BJ (cell line): ENCODE measurements around a stretch of chr18.

DNA sequence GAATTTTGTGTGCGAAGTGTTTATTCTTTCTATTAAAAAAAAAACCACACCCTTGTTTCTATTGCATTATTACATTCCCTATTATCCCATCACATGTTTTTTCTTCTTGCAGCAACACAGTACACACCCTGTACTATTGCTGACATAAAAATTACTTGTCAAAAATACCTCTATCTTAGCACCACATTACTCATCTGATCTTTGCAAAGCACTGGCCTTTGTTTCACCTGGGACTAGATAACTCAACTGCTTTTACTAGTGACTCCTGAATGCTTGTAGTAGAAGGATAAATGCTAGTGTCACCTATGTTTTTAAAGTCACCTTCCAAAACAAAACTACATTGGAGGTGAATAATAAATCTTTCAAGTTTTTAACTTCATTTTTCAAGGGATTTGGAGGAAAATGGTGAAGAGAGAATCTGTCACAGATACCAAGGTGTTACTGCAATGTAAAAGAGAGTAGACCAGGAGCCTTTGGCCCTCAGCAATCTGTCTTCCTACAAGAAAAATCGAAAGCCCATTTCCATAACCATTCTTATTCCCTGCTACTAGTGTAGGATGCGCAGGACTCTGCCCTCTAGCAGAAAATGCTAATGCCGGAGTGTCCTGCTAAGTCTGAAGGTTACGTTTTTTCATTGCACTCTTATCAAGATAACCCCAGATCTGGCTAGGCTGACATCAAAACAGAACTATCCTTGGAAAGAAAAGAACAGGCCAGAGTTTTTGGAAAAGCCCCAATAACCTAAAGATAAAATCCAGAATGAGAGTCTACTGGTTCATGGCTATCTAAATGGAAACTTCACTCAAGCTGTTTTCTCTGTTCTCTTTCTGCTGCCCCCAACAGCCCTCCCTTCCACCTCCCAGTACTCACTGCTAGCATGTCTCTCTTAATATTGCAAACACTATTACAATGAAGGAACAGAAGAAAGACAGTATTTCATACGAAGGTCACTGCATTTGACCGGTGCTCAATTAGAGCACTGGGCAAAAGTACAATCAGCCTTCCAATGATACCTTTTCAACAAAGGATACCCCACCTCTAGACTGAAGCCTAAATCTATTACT lies 1.1 kb downstream of the RNF152 start:
- CAGE, long polyA plus RNA = no peak
- RRBS = no CpG with 5 or more reads among the region's 7 CpGs

- CAGE, long polyA plus RNA = no peak
- RRBS = no CpG with 5 or more reads among the region's 23 CpGs
Observed at GRCh38 chr18:62329373-62330685, 4.7 kb downstream of the TNFRSF11A start.

DNA sequence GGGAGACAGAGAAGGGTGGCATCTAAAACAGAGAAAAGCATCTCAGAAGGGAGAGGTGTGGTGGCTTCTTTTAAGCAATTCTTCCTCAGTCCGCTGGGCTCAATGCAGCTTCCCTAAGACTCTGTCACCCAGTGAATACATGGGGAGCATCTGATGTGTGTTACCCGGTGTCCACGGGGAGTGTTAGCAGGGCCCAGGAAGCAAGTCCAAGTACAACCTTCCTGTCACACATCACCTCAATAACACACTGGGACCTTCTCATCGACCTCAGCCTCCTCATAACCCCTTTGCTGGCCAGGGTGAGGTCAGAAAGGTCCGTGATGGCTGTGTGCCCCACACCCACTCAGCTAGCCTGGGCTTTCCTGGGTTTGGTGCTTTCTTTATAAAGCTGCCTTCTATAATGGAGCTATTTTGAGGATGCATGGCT lies 21.3 kb downstream of the TNFRSF11A start:
- CAGE, long polyA plus RNA = no peak
- RRBS = no CpG with 5 or more reads among the region's 5 CpGs

- CAGE, long polyA plus RNA = no peak
- RRBS = no CpG with 5 or more reads among the region's 12 CpGs
Observed at GRCh38 chr18:62368662-62369386, 43.7 kb downstream of the TNFRSF11A start.

GRCh38 chr18:62450789-62451496 lies 71.9 kb upstream of the ZCCHC2 start:
- CAGE, long polyA plus RNA = no peak
- RRBS = 51% methylated on average over 3 of the region's 14 CpGs

DNA sequence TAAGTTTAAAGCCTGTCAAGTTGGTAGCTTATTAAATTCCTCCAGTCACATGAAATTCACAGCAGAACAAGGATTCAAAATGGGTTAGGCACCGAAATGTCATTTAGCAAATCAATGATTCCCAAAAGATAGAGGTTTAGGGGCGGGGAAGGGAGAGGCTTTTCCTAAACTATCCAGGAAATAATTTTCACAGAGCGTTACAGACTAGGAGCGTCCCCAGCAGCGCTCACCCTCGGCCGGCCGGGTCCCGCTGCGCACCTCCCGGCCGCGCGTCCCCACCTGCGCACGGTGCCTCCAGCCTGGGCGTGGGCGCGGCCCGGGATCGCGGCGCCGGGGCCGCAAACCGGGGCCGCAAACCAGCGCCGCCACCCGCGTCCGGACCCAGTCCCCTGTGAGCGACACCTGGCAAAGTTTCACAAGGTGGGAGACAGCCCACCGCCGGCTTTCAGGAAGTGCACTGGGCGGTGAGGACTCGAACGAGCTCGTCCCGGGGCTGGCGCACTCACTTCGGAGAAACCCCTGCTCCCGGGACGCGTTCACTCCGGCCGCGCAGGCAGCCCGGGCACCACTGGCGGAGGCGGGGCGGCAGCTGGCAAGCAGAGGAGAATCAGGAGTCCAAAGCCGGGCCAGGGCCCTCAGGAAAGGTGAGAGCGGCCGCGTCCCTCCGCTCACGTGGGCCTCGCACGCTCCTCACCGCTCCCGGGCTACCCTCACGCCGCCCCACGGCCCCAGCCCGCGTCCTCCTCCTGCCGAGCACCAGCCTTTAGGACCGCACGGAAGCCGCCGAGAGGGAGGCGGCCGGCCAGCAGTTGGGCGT lies 535 bp upstream of the ZCCHC2 start:
- CAGE, long polyA plus RNA = no peak
- RRBS = 1% methylated on average over 43 of the region's 75 CpGs

- CAGE, long polyA plus RNA = no peak
- RRBS = 37% methylated on average over 9 of the region's 39 CpGs
Observed at GRCh38 chr18:62524654-62525173, 1.9 kb downstream of the ZCCHC2 start.

- CAGE, long polyA plus RNA = no peak
- RRBS = 41% methylated on average over 6 of the region's 22 CpGs
Observed at GRCh38 chr18:62610725-62611381, 88.0 kb downstream of the ZCCHC2 start.

DNA sequence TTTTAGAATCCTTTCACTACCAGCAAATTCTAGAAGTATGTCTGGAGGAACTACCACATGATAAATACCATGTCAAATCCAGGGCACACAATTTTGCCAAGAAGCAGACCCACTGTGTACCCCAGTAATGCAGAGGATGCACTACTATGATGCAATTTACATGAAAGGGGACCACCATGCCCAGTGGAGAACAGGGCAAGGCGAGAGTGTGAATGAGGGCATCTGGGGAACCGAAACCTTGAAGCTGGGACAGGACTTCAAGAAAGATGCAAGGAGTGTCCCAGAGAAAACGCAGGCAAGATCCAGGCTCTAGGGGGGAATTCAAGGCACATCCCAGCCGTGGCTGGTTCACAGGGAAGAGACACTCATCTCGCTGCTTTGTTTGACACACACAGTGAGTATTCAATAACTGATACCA lies 64.3 kb upstream of the PHLPP1 start:
- CAGE, long polyA plus RNA = no peak
- RRBS = no CpG with 5 or more reads among the region's 5 CpGs

GRCh38 chr18:63099780-63100084 lies 219.8 kb downstream of the BCL2 start:
- CAGE, long polyA plus RNA = no peak
- RRBS = no CpG with 5 or more reads among the region's 3 CpGs

GRCh38 chr18:63137883-63138936 lies 181.4 kb downstream of the BCL2 start:
- CAGE, long polyA plus RNA = no peak
- RRBS = 0% methylated on average over 1 of the region's 21 CpGs

GRCh38 chr18:63148333-63149272 lies 171.0 kb downstream of the BCL2 start:
- CAGE, long polyA plus RNA = no peak
- RRBS = no CpG with 5 or more reads among the region's 14 CpGs

GRCh38 chr18:63161496-63162247 lies 157.9 kb downstream of the BCL2 start:
- CAGE, long polyA plus RNA = no peak
- RRBS = no CpG with 5 or more reads among the region's 11 CpGs

GRCh38 chr18:63177614-63178199 lies 141.9 kb downstream of the BCL2 start:
- CAGE, long polyA plus RNA = no peak
- RRBS = no CpG with 5 or more reads among the region's 12 CpGs

DNA sequence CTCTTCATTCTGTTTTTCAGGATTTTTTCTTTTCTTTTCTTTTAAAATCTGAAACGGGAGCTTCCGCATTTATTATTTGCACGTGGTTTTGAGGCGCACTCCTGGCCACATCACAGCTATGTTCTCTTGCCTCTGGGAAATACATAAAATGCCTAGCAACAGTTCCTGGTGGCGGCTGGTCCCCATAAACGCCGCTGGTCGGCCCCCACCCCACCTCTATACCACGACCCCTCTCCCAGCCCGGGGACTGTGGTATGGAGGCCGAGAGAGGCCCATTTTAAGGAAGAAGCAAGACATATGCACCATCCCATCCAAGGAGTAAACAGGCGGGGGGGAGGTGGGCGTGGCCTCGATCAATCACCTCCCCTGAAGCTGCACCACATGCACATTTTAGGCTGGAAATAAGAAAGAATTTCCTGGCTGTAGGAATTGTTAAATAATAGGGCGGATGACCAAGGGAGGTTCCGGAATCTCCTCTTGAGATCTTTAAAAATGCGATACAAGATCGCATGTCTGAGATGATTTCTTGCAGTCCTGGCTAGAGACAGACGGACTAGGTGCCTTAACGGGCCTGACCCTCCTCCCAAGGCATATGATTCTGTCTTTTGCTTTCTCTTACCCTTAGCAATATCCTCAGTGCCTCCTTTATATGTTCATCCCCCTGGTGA lies 82.5 kb downstream of the BCL2 start:
- CAGE, long polyA plus RNA = no peak
- RRBS = no CpG with 5 or more reads among the region's 20 CpGs

GRCh38 chr18:63259944-63260388 lies 59.6 kb downstream of the BCL2 start:
- CAGE, long polyA plus RNA = no peak
- RRBS = no CpG with 5 or more reads among the region's 4 CpGs

GRCh38 chr18:63272983-63273890 lies 46.3 kb downstream of the BCL2 start:
- CAGE, long polyA plus RNA = no peak
- RRBS = no CpG with 5 or more reads among the region's 15 CpGs

DNA sequence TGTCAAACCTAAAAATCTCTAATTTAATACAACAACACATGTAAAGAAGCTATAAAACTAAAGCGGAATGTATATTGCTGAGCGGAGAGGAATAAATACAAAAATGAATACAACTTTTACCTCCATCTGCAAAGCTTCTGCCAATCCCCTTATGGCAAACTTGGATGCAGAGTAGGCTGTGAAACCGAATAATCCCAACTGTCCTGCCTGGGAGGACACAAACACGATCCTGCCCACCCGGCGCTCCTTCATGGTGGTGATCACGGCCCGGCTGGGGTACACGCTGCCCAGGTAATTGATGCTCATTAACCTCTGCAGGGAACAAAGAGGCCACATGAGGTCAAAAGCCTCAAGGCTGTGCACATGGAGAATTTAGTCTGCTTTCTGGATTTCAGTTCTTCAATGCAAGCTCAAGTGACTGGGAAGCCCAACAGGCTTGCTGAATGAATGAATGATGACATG lies 16.2 kb downstream of the KDSR start:
- CAGE, long polyA plus RNA = no peak
- RRBS = no CpG with 5 or more reads among the region's 9 CpGs

- CAGE, long polyA plus RNA = no peak
- RRBS = no CpG with 5 or more reads among the region's 3 CpGs
Observed at GRCh38 chr18:63417319-63418022, 4.8 kb downstream of the VPS4B start.

- CAGE, long polyA plus RNA = no peak
- RRBS = no CpG with 5 or more reads among the region's 3 CpGs
Observed at GRCh38 chr18:63546670-63547171, 4.6 kb downstream of the SERPINB12 start.